Right ventricle myocardium (tissue), 1 donor: ENCODE measurements around a stretch of chr2.

DNA sequence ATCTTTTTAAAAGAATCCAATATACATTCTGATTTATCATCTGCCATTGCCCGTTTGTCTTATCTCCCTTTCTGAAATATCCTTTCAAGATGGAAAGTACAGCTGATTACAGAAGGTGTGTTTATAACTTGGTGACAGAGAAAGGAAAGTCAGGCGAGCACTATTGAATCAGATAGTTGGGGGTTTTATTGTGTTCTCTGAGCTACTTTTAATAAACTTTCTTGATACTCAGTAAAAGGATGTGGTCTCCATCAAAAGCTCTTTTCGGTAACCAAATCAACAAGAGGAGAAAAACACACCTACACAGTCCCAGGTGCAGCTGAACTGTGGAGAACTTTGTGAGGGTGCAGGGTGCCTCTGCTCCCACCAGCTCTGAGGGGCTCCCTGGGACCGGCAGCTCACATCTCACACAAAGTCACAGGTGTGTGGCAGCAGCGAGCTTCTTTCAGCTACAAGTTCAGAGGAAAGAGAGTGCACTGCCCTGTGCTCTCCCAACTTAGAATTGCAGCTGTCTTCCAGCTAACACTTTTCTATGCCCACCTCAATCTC is 650.4 kb downstream of the RNF144A start:
- PRO-cap, 2 experiments, result no peak in any of the 2 experiments

GRCh38 chr2:7610010-7610580 is 692.9 kb downstream of the RNF144A start:
- PRO-cap, 2 experiments, result no peak in any of the 2 experiments

- PRO-cap, 2 experiments, result no peak in any of the 2 experiments
Measured at GRCh38 chr2:8003415-8004111, 678.3 kb upstream of the ID2 start.

DNA sequence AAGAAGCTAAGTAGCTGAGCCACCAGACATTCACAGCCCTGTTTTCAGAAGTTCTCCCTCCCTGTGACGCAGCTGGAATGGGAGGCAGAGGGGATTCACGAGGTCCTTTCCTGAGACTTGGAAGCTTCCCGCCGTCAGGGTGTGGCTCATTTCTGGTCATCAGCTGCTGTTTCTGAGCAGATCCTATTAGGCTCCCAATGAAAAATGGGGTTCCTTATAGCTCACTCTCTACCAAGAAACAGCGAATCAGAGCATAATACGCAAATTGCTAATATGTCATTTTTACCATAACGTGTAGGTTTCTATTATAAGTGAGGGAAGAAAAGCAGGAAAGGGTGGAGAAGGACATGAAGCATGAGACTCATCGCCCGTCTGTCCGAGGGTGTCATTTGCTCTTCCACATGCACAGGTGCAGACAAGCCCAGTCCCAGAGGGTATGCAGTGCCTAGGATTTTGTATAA is 559.2 kb upstream of the ID2 start:
- PRO-cap, 2 experiments, result no peak in any of the 2 experiments

DNA sequence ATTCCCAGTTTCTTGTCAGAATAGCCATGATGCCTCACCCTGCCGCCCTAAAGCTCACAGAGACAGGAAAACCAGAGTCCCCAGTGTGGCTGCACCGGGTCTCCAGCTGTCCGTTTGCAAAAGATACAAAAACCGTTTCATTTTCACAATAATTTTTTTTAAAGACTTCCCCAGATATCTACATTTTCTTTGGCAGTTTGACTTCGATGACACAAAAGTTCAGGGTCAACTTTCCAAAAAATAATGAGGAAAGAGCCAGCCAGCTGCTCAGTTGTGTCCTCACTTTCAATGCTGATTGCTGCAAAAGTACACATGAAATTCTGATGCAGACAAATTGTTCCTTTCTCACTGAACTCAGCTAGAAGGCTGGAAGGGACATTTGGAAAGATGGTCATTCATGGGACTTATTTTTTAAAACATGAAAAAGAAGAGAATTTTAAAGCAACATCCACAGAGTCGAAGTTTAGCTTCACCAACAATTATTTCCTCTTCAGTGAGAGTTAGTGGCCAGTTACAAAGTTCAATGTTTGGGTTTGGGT is 442.9 kb upstream of the ID2 start:
- PRO-cap, 2 experiments, result no peak in any of the 2 experiments

DNA sequence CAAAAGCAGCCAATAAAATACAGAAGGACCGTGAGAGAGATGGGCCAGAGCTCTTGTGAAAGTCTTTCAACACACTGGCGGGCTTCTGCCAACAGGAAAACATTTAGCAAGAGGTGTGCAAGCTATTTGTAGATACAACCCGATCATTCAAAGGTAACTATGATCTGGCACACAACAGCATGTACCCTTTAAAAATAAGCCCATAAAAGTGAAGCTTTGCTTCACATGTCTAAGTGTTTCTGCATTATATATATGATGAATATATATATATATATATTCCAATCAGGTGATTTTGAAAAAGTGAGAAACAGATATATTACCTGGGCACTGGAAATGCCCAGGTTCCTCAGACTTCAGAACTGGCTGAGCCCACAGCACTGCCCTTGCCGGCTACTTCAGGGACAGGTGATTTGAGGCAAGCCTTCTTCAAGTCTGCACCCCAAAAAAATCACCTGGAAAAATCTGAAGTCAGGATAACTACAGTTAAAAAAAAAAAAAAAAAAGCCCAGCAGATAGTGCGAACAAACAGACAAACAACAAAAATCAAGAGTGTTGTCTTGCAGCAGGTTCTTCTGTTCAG is 267.8 kb upstream of the ID2 start:
- PRO-cap, 2 experiments, result no peak in any of the 2 experiments

- PRO-cap, 2 experiments, result no peak in any of the 2 experiments
Measured at GRCh38 chr2:8454658-8455238, 227.1 kb upstream of the ID2 start.

- PRO-cap, 2 experiments, result no peak in any of the 2 experiments
Measured at GRCh38 chr2:8456923-8457590, 224.8 kb upstream of the ID2 start.

GRCh38 chr2:8491342-8491615 is 190.6 kb upstream of the ID2 start:
- PRO-cap, 2 experiments, result no peak in any of the 2 experiments

- PRO-cap, 2 experiments, result peak in 2 of 2 experiments; most common plus-strand start chr2:8543914 (in 1); most common minus-strand start chr2:8543778 (in 2)
Measured at GRCh38 chr2:8542983-8544201, 138.5 kb upstream of the ID2 start.

DNA sequence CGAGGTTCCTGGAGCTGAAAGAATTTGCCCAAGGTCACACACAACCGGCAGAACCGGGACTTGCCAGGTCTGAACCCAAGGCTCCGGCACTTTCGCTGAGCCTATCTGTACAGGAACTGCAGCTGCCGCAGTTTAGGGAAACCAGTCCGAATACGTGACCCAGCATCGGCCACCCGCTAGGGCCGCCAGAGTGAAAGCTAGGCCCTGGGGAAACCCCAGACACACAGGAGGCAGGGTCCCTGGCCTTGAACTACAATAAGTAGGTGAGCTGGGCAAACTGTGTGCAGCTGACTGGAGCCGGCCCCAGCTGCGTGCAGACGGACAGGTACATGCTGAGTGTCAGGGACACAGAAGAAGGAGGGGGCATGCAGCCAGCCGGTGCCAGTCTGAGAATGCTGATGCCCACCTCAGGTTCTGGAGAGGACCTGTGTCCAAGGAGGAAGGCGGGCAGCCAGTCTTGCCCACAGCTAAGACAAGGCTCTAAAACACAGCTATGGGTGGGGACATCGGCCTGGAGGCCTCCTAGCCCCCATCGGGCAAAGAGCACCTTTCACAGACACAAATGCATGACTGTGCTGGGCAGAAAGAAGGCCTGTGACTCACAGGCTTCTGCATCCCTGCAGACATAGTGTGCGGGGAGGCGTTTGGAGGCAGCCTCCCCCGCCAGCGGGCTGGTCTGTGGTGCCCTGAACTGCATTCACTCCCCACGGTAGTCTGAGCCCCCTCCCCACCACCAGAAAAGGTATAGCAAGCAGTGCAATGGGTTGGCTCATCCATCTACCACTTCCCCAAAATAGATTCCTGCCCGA is 107.4 kb upstream of the ID2 start:
- PRO-cap, 2 experiments, result no peak in any of the 2 experiments

DNA sequence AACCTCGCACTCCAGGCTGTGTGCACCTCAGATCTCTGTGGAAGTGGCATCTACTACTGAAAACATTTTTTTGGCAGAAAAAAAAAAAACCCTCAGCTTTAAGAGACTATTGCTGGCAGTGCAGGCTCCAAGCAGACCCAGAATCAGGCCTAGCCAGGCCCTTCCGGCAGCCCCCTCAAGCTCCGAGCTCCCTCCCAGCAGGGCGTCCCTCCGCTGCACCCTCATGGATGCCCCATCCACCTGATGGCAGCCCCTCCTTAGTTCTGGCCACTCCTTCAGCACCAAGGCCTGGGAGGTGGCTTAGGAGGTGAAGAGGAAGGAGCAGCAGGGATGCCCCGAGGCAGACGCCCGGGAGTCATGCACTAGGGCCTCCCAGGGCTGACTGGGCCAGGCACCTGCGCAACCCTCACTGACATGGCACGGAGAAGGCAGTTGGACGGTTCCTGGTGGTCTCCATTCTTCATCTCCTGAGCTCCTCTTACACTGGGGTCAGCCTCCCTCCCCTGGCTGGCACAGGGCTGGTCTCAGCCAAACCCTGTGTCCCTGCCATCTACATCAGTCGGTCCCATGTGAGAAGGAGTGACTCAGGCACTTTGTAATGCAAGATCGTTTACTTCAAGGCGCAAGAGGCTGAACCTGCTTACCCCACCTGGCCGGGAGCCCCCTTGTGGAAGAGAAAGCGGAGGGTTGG is 53.6 kb upstream of the ID2 start:
- PRO-cap, 2 experiments, result no peak in any of the 2 experiments

DNA sequence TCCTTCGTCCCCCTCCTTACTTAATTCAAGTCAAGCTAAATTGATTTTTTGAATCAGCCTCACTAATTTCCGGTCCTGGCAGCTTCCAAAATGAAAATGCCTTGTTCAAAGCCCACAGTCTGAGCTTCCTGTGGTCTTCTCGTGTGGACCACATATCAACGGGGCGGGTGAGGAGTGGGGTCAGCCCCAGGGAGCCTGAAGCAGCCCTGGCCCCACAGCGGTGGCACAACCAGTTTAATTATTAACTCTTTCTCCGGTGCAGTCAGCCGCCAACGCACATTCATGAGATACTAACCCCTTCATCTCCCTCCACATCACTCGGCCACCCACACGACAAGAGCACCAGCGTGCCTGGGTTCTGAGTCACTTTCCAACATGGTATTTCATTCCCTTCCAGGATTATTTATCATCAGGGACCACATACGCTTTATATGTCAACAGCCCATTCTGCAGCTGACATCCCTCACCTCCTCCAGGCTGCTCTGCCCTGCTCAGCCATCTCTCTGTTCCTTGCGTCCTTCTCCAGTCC is 48.1 kb upstream of the ID2 start:
- PRO-cap, 2 experiments, result no peak in any of the 2 experiments

DNA sequence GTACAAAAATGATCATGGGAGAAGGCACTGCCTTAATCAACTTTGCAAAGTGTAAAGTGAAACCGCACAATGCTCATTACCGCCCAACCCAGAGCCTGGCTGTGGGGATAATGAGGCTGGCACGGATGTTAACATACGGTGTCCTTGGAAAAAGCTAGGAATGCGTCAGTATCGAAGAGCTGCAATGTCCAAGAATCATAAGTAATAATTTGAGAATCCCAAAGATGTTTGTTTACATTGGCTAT is 2.1 kb upstream of the ID2 start:
- PRO-cap, 2 experiments, result peak in 2 of 2 experiments; most common plus-strand start position 137 of the sequence (in 1); most common minus-strand start position 103 of the sequence (in 2)

DNA sequence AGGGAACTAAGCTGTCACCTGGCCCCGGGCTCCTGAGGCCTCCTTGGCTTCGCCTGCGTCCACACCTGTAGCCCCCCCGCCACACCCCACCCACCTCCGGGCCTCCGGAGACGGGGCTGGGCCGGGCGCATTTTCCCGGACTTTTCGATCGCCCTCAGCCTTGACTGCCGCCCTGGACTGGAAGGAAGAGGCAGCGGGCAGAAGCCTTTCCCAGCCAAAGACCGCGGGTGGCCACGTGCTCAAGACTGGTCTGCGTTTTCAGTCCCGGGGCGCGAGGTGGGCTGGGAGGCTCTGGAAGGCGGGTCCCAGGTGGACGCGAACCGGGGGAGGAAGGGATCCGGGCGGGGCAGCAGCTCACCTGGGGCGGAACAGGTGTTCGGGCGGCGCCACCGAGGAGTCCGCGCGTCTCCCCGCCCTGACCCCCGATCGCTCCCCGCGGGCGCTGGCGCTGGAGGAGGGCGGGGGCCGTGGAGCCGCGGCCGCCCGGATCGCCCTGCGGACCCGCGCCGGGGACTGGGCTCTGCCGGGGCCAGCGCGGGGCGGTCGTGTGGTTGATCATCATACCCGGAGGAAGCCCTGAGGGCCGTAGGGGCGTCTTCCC is 3.2 kb downstream of the ID2 start:
- PRO-cap, 2 experiments, result peak in 1 of 2 experiments; most common plus-strand start position 133 of the sequence (in 1); most common minus-strand start position 179 of the sequence (in 1)

GRCh38 chr2:8977692-8978453 is 25.6 kb downstream of the MBOAT2 start:
- PRO-cap, 2 experiments, result no peak in any of the 2 experiments

GRCh38 chr2:9116381-9116685 is 90.3 kb upstream of the ASAP2 start:
- PRO-cap, 2 experiments, result no peak in any of the 2 experiments

DNA sequence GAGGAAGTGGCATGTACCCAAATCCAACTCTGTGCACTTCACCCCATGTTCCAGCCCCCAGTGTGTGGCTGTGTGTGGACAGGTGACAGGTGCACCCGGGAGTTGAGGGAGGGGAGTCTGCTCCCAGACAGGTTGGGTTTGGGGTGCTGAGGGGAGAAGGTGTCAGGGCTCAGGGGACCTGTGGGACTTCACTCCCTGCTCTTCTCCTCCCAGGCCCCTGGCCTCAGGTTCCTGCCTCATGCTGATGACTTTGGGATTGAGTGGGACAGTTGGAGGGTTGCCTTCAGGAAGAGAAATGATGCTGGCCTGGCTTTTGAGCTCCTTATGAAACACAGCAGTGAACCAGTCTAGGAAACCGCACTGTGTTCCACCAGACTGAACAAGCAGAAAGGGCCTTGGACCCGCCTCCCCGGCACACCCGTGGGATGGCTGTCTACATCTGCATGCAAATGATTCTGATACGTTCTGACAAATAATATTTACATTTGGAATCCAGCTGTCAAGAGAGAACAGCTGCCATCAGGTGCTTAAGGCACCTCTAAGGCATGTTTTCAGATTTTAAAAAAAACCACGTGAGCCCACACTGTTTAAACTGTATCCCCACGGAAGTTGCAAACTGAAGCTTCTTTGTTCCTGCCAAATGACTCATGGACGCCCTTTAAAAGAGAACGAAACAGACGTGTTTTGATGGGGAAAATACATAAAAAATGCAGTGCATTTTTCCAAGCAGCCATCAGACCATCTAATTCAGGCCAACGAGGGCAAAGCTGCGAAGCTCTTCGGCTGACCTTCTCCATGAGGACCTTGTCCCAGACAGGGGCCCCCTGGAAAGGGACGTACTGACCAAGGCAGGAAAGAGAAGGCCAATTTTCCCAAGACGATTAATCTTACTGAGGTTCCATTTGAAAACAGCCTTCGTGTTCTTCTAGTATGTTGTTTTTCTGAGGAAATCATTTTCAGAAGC is 27.6 kb upstream of the ASAP2 start:
- PRO-cap, 2 experiments, result peak in 1 of 2 experiments; most common minus-strand start position 300 of the sequence (in 1)

GRCh38 chr2:9329246-9329764 is 94.0 kb downstream of the ITGB1BP1 start:
- PRO-cap, 2 experiments, result no peak in any of the 2 experiments

- PRO-cap, 2 experiments, result no peak in any of the 2 experiments
Measured at GRCh38 chr2:9336790-9337577, 86.3 kb downstream of the ITGB1BP1 start.